ENCODE data around the gene AAMP.

- PRO-cap, result no peak
Observed at GRCh38 chr2:217899230-217900647, 103.1 kb downstream of the TNS1 start.

- PRO-cap, result no peak
Observed at GRCh38 chr2:217916532-217917214, 86.1 kb downstream of the TNS1 start.

- PRO-cap, result no peak
Observed at GRCh38 chr2:217923381-217924330, 79.1 kb downstream of the TNS1 start.

DNA sequence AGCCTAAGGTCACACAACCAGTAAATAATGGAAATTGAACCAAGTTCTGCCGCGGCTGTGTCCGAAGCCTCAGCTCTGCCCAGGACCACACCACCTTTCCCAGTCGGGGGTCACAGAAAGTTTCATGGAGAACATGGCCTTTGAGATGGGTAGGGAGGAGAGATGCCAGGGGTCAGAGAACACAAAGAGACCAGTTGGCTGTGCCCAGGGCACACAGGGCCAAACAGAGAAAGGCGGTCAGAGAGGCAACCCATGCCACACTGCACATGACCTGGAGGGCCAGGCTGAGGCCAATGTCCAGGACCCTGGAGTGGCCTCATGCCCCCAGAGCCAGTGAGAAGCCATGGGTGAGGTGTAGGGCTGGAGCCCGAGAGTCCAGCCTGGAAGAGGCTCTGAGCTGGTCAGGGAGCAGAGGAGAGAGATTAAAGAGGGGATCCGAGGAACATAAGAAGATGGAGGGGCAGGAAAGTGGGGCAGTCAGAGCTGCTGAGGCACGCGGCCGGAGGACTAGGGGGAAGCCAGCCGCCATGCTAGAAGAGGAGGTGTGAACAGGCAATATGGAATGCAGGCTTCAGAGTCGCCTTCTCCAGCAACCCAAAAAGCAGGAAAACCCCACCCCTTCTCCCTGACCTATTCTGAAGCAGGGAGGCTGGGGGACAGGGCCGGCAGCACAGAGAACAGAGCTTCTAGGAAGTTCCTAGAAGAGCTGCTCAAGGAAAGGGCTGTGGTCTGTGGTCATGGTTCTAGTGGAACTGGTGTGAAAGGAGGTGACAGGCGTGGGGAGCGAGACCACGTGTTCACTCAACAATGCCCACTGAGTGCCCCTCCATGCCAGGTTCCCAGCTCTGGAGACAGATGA is 72.3 kb downstream of the TNS1 start:
- PRO-cap, result no peak

DNA sequence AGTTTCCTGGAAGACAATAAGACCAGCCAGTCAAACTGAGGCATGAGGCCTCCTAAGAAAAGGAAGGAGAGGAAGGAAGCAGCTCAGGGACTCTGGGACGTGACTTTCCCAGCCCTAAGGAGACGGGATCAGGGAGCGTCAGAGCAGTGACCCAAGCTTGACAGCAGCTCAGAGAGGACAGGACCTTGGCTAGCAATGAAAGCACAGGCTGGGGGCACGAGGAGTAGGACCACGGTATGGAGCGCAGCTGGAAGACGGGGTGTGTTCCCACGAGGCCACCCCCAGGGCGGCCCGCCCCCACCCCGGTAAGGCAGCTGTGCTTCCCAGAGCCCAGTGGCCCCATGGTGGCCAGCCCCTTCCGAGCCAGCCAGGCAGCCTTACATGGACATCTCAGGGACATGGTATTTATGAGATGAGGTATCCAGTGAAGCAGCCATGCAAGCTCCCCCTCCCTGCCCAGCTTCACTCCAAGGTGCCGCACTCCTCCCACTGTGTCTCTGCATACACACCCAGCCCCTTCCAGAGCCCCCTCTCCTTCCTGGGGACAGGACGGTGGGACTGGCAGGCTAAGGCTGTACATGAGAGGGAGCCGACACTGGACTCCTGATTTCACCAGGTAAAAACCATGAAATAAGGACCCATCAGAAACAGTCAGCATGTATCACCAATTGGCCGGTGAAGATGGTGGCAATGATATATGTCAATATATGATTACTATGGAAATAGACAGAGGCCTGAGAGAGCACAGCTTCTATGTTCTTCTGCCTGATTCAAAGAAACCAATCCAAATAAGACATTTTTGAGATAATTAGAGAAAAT is 45.7 kb downstream of the TNS1 start:
- PRO-cap, result no peak

- PRO-cap, result unidirectional peak, plus-strand start at chr2:217988255; unidirectional peak, minus-strand start at chr2:217988663
Observed at GRCh38 chr2:217987931-217988842, 14.6 kb downstream of the TNS1 start.

GRCh38 chr2:218006567-218007208 is 3.9 kb upstream of the TNS1 start:
- PRO-cap, result no peak

DNA sequence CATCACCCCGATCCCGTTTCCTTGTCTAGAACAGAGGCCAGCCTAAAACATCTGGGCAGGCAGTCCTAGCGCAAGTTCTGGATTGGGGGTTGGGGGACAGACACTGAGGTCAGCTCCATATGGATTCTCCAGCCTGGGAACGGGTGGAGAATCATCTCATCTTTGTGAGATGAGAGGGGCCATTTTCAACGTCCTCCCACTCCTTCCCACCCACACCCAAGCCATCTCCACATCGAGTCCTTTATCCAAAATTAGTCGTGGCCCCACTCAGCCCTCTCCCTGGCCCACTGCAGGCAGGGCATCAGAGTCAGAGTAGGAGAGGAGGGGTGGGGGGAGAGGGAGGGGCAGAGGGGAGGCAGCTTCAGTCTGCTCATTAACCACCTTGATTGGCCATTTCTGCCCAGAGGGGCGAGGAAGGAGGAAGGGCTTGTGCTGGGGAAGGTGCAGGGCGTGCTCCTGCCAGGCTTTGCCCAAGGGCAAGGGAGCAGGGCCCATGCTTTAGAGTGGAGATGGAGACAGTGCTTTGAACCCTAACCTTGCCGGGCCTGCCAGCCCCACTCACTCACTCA is 4.0 kb upstream of the RUFY4 start:
- PRO-cap, result no peak

DNA sequence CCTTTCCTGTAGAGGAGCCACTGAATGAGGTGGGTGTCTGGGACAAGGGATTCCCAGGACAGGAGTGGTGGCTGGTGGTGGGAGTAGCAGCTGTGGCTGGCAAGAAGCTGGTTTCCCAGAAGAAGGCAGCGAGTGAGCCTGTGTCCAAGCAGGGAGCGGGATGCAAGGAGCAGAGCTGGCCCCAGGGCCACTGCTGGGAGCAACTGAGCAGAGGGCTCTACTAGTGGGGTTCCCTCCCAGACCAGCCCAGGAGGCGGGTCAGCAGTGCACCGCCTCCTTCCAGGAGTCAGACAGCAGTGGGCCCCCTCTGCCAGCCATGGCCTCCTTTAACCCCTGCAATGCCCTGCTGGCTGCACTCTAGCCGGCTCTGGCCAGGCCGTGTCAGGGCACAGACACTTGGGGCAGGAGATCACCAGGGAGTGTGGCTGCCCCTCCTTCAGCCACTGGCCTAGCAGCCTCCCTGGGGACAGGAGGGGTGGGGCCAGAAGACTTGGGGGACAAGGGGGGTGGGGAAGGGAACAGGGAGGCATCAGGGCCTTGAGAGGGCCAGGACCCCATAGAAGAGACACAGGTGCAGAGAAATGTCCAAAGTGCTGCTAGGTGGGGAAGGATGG is 3.4 kb upstream of the RUFY4 start:
- PRO-cap, result no peak

DNA sequence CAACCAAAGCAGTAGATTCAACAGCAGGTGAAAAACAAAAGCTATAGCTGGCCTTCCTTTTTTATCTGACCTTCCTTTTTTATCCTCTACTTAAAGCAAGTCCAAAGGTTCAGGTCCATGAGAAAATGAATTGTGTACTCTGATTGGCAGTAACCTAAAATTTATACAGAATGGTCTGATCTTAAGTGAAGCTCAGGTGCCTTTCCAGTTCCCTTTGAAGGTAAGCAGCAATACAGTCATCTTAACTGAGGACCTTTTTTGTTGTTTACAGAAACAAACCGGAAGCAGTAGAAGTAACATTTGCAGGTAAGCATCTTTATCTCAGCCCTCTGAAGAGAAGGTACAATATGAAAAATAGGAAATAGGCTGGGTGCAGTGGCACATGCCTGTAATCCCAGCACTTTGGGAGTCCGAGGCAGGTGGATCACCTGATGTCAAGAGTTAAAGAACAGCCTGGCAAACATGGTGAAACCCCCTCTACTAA is 8.7 kb downstream of the ARPC2 start:
- PRO-cap, result no peak

- PRO-cap, result no peak
Observed at GRCh38 chr2:218253447-218254699, 6.9 kb upstream of the GPBAR1 start.

GRCh38 chr2:218269971-218270627 is at the start of gene AAMP:
Gene AAMP (minus strand): TSS chr2:218270137.
- PRO-cap, result unidirectional peak, minus-strand start at chr2:218270124; unidirectional peak, plus-strand start at chr2:218270514

GRCh38 chr2:218295000-218295576 is 2.8 kb upstream of the TMBIM1 start:
- PRO-cap, result no peak

DNA sequence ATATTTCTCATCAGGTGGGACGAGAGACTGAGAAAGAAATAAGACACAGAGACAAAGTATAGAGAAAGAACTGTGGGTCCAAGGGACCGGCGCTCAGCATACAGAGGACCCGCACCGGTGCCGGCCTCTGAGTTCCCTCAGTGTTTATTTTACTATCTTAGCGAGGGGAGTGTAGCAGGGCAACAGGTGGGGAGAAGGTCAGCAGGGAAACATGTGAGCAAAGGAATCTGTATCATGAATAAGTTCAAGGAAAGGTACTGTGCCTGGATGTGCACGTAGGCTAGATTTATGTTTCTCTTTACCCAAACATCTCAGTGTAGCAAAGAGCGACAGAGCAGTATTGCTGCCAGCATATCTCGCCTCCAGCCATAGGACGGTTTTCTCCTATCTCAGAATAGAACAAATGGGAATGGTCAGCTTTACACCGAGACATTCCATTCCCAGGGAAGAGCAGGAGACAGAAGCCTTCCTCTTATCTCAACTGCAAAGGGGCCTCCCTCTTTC is 19.0 kb upstream of the TMBIM1 start:
- PRO-cap, result no peak

DNA sequence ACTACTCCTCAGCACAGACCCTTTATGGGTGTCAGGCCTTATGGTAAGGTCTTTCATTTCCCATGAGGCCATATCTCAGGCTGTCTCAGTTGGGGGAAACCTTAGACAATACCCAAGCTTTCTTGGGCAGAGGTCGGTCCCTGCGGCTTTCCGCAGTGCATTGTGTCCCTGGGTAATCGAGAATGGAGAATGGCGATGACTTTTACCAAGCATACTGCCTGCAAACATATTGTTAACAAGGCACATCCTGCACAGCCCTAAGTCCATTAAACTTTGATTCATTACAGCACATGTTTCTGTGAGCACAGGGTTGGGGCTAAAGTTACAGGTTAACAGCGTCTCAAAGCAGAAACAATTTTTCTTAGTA is 19.5 kb upstream of the TMBIM1 start:
- PRO-cap, result no peak

GRCh38 chr2:218385017-218385509 is 3.0 kb downstream of the SLC11A1 start:
- PRO-cap, result no peak

GRCh38 chr2:218393842-218394754 is 5.6 kb upstream of the CTDSP1 start:
- PRO-cap, result no peak

- PRO-cap, result bidirectional peak, plus-strand start at chr2:218398653, minus-strand start at chr2:218398548
Observed at GRCh38 chr2:218398281-218398859, 1.3 kb upstream of the CTDSP1 start.

GRCh38 chr2:218407718-218408048 is 8.0 kb downstream of the CTDSP1 start:
- PRO-cap, result no peak

DNA sequence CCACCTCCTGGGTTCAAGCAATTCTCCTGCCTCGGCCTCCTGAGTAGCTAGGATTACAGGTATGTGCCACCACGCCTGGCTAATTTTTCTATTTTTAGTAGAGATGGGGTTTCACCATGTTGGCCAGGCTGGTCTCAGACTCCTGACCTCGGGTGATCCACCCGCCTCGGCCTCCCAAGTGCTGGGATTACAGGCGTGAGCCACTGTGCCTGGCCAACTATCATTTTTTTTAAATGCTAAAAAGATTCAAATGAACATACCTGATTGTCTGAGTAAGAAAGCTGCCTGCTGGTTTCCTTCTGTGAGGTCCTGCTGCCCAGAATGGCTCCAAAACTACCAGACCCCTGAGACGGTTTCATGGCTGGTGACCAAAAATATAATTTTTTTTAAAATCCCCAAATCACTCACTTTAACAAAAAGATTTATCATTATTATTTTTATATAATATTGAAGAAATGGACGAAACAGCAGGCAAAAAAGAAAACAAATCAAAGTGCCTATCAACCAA is 18.5 kb downstream of the USP37 start:
- PRO-cap, result no peak

All from Metastatic Pancreatic Carcinoma in the Ovary (tissue), 1 donor.